ENCODE measurements around the gene CFAP53.

DNA sequence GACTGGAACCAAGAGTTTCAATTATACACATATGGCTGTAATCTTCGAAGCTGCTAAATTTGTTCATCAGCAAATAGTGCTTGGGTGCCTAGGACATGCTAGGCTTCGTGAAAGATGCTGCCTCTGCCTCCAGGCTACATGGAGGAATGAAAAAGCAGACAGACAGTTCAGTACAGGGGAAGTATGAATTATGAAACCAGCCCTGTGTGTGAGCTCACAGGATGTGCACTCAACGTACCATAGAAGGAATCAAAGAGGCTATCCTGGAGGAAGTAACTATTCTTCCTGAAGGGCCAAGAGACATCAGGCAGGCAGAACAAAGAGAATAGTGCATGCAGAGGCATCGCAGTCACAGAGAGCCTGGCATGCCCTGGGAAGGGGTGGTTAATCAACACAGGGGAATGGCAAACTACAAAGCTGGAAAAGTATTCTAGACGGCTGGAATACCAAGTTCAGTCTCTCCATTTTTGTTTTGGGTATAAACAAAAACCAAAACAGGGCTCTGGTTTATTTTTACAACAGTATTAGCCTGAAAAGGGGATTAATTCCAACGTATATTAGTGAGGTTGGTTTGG lies 61.4 kb downstream of the DYM start:
- PRO-cap, result no peak

DNA sequence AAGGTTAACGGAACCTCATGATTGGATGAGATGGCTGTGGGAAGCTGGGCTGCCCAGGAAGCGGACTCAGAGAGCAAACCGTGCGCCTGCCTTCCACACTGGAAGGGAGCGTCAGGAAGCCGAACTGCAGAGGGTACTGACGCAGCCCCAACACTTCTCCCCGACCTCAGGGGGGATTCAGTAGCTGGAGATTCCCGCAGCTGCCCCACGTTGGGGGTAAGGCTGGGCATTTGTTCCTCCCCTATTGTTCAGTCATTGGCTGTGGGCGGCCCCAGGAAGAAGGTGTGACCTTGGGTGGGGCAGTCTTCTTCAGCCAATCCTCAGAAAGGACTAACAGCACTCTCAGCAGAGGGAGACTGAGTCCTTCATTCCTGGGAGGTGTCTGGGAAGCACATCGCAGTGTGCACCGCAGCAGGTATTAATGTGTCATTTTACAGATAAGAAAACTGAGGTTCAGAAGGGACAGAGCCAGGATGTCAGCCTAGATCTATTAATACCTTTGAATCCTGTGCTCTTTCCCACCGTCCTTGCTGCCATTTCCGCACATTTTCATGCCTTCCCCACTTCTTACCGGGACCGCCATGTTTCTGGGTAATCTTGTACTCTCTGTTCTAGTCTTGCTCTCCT lies 6.9 kb upstream of the RPL17 start:
- PRO-cap, result no peak

DNA sequence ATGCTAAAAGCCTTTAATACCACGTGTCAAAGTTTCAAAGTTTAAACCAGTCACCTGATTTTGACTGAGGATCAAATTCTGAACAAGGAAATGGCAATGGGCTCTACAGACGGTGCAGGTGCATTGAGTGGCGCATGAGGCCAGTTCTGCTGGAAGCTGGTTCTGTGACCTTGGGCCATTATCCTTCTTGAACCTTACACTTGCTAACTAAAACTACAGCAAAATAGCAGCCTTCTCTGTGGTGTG lies 85.1 kb downstream of the LIPG start:
- PRO-cap, result no peak

DNA sequence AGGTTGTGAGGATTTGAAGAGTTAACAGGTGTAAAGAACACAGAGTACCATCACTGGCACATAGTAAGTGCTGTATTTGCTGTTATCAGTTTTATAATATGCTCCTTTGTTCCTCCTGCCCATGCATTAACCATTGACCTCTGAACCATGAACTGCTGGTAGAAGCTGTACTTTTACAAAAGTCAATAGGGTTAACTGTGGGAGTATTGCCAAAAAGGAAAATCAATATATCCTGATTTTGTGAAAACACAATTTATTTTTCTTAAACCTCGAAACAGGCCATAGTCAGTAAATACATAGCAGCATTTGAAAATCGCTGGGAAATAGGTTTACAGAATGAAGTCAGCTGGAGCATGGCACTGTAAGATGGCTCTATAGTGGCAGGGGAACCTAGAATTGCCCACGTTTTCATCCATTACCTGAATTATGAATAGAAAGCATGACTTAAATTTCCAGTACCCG lies 18.9 kb upstream of the ACAA2 start:
- PRO-cap, result no peak

GRCh38 chr18:49833739-49834106 lies 20.4 kb upstream of the ACAA2 start:
- PRO-cap, result no peak

DNA sequence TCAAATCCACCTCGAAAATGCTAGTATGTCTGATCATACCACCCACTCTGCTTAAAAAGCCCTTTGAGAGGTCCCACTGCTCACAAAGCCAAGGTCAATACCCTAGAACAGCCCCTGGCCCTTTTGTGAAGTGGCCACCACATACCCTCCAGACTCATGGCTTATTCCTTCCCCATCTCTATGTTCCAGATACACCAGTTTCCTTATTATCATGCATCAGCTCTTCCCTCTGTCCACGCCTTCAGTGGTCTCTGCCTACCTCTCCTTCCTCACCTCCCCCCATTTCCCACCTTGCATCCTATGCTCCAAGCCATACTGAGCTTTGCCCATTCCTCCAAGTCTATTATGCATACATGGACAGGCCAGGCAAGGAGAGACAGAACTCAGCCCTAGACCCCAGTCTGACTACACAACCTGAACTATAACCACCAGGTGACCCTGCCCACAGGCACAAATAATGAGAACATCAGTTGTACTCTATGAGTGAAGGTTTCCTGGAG lies 172.7 kb upstream of the ACAA2 start:
- PRO-cap, result no peak

DNA sequence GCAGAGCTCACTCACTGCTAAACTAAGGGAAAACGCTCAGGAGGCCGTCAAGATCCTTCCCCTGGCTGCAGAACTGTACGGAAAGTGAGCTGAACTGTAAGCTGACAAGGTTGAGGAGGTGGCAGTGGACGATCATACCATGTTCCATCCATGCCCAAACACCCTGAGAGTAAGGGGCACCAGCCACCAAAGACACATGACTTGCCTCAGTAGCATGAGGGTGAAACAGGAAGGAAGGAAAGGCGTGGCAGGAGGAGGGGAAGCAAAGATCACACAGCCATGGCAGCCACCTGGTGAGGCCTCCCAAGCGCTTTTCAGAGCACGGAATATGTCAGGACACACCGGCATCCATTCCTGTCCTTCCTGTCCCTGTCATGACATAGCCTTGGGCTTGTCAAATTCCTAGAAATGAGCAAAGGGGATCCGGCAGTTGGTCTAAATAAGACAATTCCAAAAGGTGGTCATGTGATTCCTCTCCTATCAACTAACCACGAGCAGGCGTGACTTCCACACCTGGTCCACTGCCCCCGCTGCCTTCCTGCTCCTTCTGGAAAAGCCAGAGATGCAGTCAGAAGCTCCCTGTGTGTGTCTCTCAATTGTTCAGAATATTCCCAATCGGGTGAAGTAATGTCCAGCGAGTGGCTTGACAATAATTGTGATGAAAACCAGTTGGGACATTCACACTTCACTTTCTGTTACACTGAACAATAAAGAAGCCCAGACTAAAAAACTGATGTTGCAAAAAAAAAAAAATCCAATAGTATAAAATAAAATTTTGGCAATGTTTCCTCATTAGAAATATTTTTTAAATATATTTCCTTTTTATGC lies 118.5 kb downstream of the MYO5B start:
- PRO-cap, result no peak

GRCh38 chr18:50109945-50110690 lies 84.8 kb downstream of the MYO5B start:
- PRO-cap, result no peak

GRCh38 chr18:50146870-50147269 lies 48.1 kb downstream of the MYO5B start:
- PRO-cap, result no peak

DNA sequence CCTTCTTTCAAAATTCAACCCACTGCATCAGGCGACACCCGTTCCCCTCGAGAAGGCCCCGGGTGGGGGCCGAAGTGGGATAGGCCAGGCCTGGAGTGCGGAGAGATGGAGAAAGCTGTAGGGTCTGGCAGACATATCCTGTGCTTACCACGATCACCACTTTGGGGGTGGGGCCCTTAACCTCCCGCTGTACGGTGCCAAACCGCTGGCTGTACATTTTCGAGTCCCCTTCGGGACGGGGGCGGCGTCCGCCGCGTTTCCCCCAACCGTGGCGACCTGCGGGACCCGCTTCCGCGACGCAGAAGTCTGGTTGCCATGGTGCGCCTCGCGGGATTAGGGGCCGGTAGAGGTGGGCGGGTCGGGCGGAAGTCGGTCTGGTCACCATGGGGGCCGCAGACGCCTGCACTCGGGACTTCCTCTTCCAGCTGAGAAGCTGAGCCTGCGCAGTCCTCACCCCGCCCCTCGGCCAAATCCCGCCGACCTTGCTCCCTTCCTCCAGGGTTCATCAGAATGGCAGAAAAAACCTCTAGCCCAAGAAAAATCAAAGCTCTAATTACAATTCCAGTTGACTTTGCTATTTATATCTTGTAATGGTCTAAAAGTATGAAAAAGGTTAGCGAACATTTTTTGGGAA lies at the start of gene CFAP53:
Gene CFAP53, minus strand, starts transcription at position 308 of the 634 bp plus-strand sequence.
- PRO-cap, result no peak

DNA sequence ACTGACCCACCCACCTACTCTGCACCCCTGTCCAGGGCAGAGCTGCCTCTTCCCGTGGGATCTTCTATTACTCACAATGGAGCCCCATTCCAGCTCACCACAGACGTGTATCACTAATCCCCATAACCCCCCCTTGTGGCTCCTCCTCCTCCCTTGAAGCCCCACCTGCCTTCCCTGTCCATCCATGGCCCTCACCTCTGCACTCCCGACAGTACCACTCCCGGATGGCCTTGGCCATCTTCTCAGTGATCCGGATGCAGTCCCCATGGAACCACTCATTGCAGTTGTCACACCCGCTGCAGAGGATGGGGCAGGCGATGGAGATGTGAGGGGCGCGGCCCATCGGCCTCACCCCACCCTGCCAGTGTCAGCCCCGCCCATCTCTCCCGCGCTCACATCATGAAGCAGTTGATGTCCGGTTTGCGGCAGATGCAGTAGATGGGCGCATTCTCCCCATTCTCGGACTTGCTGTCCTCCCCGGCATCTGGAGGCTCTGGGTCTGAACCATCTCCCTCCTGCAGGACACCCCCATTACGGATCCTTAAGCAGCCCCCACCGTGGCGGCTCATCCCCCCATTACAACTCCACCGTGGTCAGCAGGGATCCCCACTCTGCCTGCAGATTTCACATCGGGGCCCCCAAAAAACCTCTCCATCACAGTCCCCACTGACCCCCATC lies 1.0 kb downstream of the CXXC1 start:
- PRO-cap, result no peak

DNA sequence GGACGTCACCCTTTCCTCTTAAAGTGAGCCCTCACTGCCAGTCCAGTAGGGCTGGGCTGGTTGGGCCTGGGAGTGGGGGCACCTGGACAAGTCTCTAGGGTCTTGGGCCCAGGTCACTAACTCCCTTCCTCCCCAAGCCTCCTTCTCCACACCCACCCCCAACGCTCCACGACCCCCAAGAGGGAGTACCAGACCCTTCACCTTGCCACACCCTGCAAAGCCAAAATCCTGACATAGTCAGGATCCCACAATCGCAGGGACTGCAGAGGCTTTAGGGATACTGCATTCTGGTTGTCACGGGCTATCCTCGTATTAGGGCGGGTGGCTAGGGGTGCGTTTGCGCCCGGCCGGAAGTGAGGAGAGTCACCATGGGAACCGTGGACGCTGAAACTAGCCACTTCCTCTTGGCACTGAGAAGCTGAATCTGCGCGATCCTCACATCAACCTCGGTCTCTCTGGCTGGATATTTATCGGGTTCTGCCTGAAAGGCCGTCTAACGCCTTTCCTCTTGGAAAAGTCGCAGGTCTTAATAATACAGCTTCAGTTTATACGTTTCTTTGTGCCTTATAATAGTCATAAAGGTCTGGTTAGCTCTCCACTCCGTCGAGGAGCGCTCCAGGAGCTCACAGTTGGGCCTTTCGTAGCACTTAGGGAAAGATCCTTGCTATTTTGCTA lies 10.4 kb upstream of the CXXC1 start:
- PRO-cap, result no peak

DNA sequence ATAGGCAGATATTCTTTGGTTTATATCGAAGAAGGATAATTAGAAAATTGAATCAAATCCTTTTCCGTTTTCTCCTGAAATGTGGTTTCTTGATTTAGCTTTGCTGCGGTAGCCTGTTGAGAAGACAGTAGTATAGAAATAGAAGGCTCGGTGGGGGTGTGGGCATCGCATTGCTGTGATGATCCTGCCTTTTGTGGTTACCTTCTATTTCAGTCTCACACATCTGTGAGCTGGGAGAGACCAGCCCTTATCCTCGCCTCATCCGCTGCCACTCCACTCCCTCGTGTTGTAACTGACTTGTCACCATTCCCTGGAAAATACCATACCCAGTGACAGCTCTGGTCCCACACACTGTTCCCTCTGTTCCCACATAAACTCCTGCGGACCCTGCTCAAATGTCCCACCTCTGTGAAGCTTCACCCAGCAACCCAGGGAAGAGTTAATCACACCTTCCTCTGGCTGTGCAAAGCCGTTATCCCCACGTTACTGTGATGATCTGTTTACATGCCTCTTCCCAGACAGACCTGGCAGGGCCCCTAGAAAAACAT lies 114.4 kb downstream of the MAPK4 start:
- PRO-cap, result no peak

- PRO-cap, result no peak
These were observed 25.0 kb upstream of the ME2 start for GRCh38 chr18:50853839-50854351.

- PRO-cap, result no peak
These were observed 29.3 kb upstream of the ELAC1 start for GRCh38 chr18:50938542-50938900.

DNA sequence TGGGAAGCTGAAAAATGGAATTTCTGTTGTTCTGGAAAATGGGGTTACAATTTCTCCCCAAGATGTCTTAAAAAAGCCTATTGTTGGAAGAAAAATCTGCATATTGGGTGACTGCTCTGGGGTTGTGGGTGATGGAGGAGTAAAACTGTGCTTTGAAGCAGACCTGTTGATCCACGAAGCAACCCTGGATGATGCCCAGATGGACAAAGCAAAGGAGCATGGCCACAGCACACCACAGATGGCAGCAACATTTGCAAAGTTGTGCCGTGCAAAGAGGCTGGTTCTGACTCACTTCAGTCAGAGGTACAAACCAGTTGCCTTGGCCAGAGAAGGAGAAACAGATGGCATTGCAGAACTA lies 18.8 kb downstream of the ELAC1 start:
- PRO-cap, result no peak

GRCh38 chr18:51037767-51038516 lies 7.9 kb downstream of the SMAD4 start:
- PRO-cap, result no peak

- PRO-cap, result no peak
These were observed 18.9 kb downstream of the SMAD4 start for GRCh38 chr18:51048789-51049399.

- PRO-cap, result no peak
These were observed 54.4 kb downstream of the SMAD4 start for GRCh38 chr18:51084404-51084812.

- PRO-cap, result unidirectional peak, plus-strand start at chr18:51153766; unidirectional peak, minus-strand start at chr18:51153825; bidirectional peak, plus-strand start at chr18:51154208, minus-strand start at chr18:51153997
These were observed 43.6 kb downstream of the MEX3C start for GRCh38 chr18:51153574-51154658.